ENCODE results near the genes RFPL4AL1, SMIM17 and ZNF211.

DNA sequence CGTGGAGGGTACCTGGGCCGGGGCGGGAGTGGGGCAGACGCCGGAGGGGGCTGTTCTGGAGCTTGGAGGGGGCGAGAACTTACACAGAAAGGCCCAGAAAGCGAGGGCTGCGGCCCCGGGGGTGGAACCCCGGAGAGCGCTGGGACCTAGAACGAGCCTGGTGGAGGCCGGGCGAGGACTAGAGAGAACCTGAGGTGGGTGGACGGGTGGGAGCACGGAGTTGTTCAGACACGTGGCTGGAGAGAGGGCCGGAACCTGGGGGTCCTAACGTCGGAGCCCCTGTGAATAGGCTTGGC, 332 bp downstream of the ZNF581 start:
- RRBS = under 1% methylated on average over 15 of the region's 20 CpGs

DNA sequence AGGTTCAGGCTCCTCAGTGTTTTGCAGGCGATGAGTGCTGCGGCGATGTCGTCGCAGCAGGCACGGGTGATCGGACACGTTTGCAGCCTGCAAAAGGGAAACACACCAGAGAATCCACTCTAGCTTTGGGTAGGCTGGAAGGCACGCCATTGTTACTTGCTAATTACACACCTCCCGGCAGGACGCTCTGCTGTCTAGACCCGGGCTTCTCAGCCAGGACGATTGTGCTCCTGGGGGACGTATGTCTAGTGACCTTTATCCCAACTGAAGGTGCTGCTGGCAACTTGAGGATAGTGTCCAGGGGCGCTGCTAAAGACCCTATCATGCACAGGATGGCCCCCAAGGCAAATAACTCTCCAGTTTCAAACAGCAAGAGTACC, 26.3 kb downstream of the NLRP9 start:
- RRBS = no CpG with 5 or more reads among the region's 15 CpGs

DNA sequence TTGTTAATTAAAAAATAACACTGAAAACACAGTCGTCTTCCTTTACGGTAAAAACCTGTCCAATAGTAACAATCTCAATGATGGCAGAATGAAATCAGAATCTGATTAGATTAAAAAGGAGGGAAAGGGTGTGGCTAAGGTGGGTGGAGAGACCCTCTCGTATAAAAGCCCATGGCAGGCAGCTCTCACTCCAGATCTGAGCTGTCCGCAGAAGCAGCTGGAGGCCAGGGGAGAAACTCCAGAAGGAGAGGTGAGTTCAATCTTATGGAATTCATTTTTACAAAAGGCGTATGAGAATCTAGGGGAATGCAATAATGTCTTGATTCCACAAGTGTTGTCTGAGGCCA, at the start of gene RFPL4AL1:
Gene RFPL4AL1 (plus strand): TSS at position 193 of the 347 bp plus-strand sequence.
- RRBS = no CpG with 5 or more reads among the region's 5 CpGs

DNA sequence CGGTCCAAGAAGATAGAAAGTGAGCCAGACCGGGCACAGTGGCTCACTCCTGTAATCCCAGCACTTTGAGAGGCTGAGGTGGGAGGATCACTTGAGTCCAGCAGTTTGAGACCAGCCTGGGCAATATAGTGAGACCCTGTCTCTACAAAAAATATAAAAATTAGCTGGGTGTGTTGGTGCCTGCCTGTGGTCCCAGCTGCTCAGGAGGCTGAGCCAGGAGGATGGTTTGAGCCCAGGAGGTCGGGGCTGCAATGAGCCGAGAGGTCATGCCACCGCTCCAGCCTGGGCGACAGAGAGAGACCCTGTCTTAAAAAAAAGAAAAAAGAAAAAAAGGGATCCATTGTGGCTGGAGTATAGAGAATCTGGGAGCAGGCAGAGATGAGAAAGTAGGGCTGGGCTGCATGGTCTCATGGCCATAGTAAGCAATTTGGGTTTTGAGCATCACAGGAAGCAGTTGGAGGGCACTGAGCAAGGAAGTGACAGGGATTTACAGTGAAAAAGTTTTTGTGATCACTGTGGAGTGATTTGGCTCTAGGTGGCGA, 3.0 kb downstream of the ZNF444 start:
- RRBS = no CpG with 5 or more reads among the region's 7 CpGs

GRCh38 chr19:56216829-56218047, 15.2 kb downstream of the ZSCAN5C start:
- RRBS = 12% methylated on average over 34 of the region's 96 CpGs

GRCh38 chr19:56297348-56297934, 17.2 kb downstream of the ZSCAN5A start:
- RRBS = 87% methylated on average over 3 of the region's 6 CpGs

- RRBS = no CpG with 5 or more reads among the region's 5 CpGs
These were observed 2.4 kb downstream of the ZSCAN5A start for GRCh38 chr19:56312072-56312857.

DNA sequence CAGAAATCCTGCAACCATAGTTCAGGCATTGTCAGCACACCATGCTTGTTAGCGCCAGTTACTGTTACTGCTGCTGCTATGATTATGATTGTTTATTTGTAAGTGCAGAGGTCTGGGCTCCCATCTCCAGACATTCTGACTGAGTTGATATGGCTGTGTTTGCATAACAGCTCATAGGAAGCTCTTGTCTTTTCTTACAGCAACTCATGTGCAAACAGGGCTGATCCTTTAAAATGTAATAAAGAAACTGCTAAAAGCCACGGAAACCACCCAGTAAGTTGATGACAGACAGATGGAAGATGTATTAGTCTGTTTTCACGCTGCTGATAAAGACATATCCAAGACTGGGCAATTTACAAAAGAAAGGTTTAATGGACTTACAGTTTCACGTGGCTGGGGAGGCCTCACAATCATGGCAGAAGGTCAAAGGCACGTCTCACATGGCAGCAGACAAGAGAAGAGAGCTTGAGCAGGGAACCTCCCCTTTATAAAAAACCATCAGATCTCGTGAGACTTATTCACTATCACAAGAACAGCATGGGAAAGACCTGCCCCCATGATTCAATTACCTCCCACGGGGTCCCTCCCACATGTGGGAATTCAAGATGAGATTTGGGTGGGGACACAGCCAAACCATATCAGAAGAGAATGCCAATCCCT, 1.6 kb downstream of the ZSCAN5A start:
- RRBS = no CpG with 5 or more reads among the region's 7 CpGs

DNA sequence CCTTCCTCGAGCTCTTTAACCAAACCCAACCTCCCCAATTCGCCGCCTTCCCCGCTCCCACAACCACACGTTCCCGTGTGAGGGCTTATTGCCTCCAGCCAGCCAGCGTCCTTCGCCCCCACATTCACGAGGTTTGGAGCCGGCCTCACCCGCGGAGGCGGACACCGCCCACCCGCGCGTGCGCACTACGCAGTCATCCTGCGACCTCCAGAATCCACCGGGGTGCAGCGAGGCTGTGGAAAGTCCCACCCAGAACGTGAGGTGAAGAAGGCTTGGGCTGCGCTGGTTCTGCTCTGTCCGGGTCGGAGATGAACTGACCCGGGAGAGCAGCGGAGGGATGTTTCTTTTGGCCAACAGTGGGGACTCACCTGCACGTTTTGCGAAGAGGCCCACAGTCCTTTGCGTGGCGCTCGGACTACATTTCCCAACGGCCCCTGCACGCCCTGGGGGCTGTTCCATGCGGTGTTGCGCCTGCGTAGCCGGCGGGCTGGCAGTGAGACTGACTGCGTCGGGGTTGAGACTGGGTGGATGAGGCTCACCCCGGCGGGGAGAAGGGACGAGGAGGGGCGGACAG, 607 bp upstream of the ZNF667 start:
- RRBS = 5% methylated on average over 23 of the region's 46 CpGs

DNA sequence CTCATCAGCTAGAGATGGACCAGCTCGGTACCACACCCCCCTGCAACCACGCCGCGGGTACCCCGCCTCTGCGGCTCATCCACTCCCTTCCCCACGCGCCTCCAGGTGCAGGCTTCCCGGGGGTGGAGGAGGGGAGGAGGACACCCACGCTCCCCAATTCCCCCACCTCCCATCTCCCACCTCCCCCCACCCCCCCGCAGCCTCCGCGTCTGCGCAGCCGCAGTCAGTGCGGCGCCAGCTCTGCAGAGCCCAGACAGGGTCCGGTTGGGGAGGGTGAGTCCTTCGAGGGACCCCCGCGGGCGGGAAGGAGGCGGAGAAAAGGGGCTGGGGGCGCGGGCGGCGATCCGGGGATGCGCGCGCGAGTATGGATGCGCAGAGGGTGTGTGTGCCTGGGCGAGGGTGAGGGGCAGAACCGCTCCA, at the start of gene SMIM17:
Gene SMIM17 (plus strand): TSS at position 222 of the 420 bp plus-strand sequence.
- RRBS = 9% methylated on average over 15 of the region's 35 CpGs

DNA sequence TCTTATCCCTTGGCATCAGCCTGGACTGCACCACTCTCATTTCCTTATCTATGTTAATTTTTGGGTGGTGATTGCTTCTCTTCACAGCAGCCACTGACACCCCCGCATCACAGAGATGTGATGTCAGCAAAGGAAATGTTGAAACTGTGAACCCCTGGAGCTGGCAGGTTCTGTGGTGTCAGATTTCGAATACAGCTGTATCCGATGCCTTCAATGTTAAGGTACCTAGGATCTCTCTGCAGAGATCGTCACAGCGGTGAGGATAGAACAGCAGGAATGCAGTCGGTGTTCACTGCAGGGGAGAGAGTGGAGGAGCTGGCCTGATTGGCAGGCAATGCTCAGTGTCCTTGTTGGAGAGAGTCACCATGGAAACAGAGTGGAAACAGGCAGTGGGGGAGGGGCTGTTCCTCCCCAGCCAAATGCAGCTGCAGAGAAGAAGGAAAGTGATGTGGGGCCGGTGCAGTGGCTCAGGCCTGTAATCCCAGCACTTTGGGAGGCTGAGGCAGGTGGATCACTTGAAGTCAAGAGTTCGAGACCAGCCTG, 79.5 kb upstream of the ZNF835 start:
- RRBS = no CpG with 5 or more reads among the region's 8 CpGs

- RRBS = no CpG with 5 or more reads among the region's 16 CpGs
These were observed 60.1 kb upstream of the PEG3 start for GRCh38 chr19:56900405-56901231.

DNA sequence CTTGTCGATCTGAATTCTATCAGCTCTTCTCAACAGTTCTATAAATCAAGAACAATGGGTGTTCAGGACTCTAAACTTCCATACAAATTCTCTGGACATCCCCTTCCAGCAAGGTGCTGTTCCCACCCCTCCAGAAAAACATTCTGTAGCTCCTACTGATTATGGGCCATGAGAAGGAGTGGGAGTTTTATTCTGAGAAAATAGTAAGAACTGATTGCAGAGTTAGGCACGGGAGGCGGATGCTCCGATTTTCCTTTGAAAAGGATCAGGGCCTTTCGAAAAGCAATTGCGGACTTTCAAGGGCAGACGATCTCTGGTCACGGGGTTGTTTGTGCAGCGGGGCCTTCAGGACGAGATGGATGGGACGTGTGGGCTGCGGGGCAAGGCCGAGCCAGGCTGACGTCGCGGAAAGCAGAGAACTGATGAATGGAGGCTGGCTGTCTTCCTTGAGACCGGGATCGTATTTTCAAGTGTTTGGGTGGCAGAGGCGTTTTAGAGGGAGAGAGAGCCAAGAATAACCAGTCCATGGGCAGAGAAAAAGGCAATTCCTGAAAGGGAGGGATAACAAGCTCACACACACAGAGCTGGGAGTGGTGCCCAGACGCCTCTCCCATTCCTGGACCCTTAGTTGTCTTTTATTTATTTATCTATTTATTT, 139.0 kb upstream of the USP29 start:
- RRBS = no CpG with 5 or more reads among the region's 20 CpGs

GRCh38 chr19:57214467-57215052, 16.3 kb upstream of the AURKC start:
- RRBS = no CpG with 5 or more reads among the region's 1 CpG

DNA sequence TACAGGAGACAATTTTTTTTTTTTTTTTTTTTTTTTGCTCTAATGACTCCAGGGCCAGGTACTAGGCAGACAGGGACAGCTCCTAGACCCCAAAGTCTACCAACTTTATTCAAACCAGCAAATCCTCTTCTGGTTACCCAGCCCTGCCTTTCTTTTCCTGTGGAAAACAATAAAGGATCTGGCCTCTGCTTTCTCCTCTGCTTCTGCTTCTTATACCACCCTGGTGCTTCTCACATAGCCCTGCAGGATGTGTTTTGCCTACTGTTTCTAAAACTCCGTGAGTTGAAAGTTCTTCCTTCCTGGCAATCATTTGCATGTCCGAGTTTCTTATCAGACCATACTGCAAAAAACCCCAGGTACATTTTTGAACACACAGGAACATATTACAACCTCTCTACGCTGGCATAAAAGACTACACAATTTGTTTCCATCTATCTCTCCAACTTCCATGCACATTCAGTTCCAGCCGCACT, 10.5 kb upstream of the ZNF460 start:
- RRBS = no CpG with 5 or more reads among the region's 4 CpGs

- RRBS = no CpG with 5 or more reads among the region's 1 CpG
These were observed 13.1 kb upstream of the ZNF543 start for GRCh38 chr19:57307250-57307487.

DNA sequence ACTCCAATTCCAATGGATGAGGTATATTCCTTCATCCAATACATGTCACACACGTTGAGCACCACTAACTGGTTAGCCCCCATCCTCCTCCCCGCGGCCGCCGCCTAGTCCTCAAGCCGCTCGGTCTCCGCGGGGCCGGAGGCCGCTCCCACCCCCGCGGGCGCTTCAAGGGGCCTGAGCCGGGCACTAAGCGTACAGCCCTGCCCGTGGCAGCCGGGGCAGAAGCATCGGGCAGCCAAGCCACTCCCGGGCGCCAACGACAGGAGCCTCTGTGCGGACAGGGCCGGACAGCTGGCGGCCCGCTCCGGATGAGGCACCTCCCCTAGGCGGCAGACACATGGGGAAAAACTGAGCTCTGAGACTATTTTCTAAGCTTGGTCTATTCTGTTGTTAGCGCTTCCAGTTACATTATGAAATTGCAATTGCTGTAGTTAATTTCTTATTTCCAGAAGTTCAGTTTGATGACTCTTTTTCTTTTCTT, 2.8 kb upstream of the ZNF543 start:
- RRBS = 24% methylated on average over 4 of the region's 29 CpGs

- RRBS = no CpG with 5 or more reads among the region's 7 CpGs
These were observed 3.0 kb upstream of the ZNF749 start for GRCh38 chr19:57432206-57432445.

- RRBS = 1% methylated on average over 15 of the region's 51 CpGs
These were observed at the start of gene ZNF211 for GRCh38 chr19:57632953-57633542. Gene ZNF211, plus strand, starts transcription at chr19:57633168.

GRCh38 chr19:58007163-58007795, 4.7 kb upstream of the ZNF606 start:
- RRBS = no CpG with 5 or more reads among the region's 5 CpGs